HT1080 (cell line): ENCODE results near the gene CASP3.

DNA sequence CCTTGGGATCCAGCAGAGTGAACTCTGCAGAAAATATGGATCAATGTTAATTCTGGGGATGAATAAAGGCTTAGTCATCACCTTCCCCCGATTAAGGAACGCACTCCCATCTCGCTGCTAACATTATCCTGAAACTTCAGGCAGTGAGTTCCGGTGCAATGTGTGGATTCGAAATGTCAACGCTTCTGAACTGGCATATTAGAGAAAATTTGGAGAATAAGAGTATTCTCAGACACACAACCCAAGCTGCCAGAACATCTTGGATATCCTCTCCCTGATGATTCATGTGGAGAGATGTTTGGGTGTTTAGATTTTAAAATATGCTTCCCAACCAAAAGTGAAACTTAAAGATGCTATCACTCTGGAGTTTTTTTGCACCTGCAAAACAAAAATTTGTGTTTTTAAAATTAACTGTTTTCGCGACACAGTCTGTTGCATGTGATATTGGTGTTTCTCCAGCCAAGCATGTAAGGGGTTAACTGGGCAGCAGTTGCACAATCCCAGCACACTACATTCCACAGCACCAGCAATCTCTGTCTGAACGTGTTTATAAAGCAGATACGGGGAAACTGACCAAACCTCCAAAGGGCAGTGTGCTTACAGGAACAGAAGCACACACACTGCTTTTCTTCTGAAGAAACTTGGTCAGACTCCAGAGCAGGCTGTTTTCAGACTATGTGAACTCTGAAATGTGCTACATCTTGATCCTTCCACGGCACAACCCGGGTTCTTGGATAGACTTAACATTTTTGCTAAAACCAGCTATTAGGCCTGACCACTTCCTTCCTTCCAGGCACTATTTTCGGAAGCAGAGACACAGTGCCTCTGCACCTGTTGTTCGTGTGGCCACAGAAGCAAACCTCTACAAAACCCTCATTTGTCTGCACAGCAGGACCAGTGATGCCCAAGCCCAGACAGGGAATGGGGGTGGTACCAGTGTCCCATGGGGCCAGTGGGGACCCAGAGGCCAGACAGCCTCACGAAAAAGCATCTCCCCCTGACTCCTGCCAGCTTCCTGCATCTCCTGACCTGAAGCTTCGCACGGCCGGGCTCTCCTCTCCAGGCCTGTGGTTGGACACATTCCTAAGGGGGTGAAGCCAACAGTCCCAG, 90.3 kb downstream of the IRF2 start:
RAMPAGE:
- cytosol, long total RNA = no peak
- long total RNA = no peak
- nucleus, long total RNA = no peak

DNA sequence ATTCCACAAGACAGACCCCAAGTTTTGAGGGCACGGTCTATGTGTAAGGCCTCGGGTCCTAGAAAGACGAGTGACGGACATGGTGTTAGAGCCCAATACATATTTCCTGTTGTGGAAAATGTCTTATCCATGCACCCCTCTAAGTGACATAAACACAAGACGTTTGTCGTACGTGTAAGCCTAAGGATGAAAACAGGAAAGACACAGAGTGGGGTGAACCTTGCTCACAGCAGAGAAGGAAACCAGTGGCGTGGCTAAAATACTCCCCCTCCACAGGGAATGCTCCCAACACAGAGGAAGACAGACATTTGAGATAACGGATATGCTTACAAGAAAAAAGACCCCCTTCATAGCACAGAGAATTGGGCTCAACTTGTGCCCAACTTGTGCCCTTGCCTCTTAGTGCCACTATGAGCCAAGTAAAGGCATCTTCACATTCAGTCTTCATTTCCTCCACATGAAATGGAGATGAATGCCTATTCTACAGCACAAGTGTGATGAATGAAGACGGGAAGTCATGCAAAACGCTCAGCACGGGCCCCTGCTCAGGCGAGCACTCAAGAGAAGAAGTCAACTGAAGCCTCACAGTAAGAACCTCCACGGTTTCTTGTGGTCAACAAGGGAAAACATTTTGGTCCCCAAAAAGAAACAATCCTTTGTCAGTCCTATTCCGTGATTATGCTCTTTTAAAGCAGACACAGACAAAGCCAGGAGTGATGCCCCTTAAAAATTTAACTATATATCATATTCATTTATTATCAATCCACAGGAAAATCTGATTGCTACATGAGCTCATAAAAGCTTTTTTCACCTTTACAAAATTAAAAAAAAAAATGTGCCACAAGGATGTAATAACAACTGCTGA, 87.1 kb downstream of the IRF2 start:
RAMPAGE:
- cytosol, long total RNA = no peak
- long total RNA = no peak
- nucleus, long total RNA = no peak

RAMPAGE:
- cytosol, long total RNA = no peak
- long total RNA = no peak
- nucleus, long total RNA = no peak
These were observed 61.6 kb downstream of the IRF2 start for GRCh38 chr4:184412649-184413236.

RAMPAGE:
- cytosol, long total RNA = no peak
- long total RNA = no peak
- nucleus, long total RNA = no peak
These were observed 55.9 kb downstream of the IRF2 start for GRCh38 chr4:184418338-184418875.

DNA sequence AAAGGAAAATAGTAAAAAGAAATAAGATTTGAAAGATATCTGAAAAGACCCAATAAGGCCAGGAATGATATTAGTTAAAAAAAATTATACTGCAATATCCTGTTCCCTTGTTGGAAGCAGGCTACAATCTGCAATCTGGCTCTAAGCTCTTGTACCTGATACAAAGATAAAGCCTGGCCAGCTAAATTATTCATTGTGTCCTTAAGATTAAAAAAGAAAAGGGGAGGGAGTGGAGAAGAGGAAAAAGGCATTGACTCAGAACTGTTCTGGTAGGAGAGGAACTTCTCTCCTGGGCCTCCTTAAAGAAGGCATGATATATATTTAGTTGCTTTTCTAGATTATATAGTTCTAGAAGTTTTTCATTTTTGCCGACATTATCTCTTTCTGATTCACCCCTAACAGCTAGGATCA, 46.7 kb downstream of the IRF2 start:
RAMPAGE:
- cytosol, long total RNA = no peak
- long total RNA = no peak
- nucleus, long total RNA = no peak

DNA sequence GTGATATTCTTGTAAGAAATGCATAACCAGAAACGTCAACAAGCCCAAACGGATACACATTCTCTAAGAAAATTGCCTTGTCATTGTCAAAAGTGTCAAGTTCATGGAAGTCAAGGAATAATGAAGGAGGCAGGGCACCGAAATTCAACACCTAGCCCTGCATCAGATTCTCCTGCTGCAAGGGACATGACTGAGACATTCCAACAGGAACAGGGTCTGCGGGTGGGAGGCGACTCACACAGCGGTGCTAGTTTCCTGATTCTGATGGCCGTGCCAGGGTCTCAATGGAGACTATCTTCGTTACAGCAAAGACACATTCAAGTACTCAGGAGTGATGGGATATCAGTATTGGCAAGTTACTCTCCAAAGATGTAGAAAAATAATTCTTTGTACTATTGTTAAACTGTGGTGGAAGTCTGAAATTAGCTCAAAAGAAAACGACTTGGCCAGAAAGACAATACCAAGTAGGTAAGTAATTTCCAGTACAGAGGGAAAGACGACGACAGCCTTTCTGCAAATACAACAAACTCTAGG, 26.6 kb downstream of the IRF2 start:
RAMPAGE:
- cytosol, long total RNA = no peak
- long total RNA = no peak
- nucleus, long total RNA = no peak

DNA sequence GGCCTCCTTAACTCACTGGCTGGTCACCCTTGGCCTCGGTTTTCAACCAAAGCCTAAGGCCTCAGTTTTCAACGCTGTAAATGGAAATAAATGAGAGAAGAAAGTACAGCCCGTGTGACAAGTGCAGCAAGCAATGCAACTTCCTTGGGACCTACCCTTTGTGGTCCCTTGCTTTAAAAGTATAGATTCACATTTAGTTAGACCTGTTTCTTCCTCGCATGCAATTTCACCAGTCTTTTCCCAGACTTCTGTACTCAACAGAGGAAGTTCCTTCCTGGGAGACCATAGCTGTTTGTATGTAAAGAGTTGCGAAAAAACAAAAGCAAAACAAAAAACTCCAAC, 1.1 kb upstream of the IRF2 start:
RAMPAGE:
- cytosol, long total RNA = no peak
- long total RNA = no peak
- nucleus, long total RNA = no peak

GRCh38 chr4:184646353-184646752, 2.9 kb downstream of the CASP3 start:
RAMPAGE:
- cytosol, long total RNA = no peak
- long total RNA = no peak
- nucleus, long total RNA = no peak

DNA sequence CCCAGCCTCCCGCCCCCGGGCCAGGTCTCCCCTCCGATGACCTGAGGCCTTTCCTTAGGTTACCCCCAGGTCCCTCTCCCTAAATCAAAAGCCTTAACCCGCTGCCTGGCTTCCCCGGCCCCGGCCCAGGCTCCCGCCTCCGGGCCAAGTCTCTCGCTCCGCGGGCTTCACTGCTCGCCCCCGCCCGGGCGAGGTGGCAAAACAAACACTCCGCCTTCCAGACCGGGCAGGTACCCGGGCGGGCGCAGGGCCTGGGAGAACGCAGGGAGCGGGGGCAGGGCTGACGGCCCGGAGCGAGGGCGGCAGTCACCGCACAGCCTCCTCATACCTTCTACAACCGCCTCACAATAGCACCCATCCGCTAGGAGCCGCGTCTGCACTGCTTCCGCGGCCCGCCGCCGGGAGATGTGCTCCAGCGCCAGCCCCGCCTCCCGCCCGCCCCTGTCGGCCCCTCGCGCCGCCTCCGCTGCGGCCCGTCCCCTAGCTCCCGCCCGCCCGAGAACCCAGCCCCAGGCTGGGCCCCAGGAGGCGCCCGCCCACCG, at the start of gene CASP3:
Gene CASP3 (minus strand): TSS at position 381 of the 542 bp plus-strand sequence.
RAMPAGE:
- cytosol, long total RNA = start-site peak on the minus strand centred at position 380 of the sequence, 8 bp wide, 331 and 295 reads in 2 replicates
- long total RNA = no peak
- nucleus, long total RNA = no peak

RAMPAGE:
- cytosol, long total RNA = no peak
- long total RNA = no peak
- nucleus, long total RNA = no peak
These were observed 18.7 kb upstream of the CENPU start for GRCh38 chr4:184752610-184752959.

RAMPAGE:
- cytosol, long total RNA = no peak
- long total RNA = no peak
- nucleus, long total RNA = no peak
These were observed 40.8 kb downstream of the ACSL1 start for GRCh38 chr4:184785035-184785337.

RAMPAGE:
- cytosol, long total RNA = no peak
- long total RNA = no peak
- nucleus, long total RNA = no peak
These were observed 558 bp downstream of the ACSL1 start for GRCh38 chr4:184824958-184825862.

GRCh38 chr4:184898755-184899181, 73.0 kb upstream of the ACSL1 start:
RAMPAGE:
- cytosol, long total RNA = no peak
- long total RNA = no peak
- nucleus, long total RNA = no peak

DNA sequence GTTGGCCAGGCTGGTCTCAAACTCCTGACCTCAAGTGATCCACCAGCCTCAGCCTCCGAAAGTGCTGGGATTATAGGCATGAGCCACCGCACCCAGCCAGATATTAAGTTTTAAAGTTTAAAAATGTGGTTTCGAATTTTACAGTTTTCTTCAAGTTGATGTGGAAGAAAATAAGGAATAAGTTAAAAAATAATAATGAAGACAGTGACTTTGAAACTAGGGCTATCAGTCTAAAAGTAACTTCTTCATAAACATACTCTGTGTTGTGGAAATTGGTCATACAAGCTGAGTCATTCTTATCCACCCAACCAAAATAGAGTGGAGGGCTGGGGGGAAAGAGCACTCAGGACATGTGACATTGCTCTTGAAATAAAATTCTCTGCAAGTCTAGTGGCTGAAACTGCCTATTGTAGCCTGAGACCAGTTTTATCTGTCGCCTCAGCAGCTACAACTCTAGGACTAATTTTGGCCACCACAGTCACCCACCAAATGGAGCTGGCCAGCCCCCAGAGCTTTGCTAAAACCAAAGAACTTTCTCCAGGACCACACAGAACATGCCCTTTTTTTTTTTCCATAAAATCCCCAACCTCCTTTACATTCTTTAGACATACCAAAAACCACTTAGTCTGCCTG, 23.2 kb upstream of the SLC25A4 start:
RAMPAGE:
- cytosol, long total RNA = no peak
- long total RNA = no peak
- nucleus, long total RNA = no peak

DNA sequence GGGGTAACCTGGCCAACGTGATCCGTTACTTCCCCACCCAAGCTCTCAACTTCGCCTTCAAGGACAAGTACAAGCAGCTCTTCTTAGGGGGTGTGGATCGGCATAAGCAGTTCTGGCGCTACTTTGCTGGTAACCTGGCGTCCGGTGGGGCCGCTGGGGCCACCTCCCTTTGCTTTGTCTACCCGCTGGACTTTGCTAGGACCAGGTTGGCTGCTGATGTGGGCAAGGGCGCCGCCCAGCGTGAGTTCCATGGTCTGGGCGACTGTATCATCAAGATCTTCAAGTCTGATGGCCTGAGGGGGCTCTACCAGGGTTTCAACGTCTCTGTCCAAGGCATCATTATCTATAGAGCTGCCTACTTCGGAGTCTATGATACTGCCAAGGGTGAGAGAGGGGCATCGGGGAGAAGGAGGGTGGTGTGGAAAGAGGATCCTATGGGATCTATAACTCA, 1.8 kb downstream of the SLC25A4 start:
RAMPAGE:
- cytosol, long total RNA = no peak
- long total RNA = no peak
- nucleus, long total RNA = no peak

RAMPAGE:
- cytosol, long total RNA = no peak
- long total RNA = no peak
- nucleus, long total RNA = no peak
These were observed 903 bp downstream of the SNX25 start for GRCh38 chr4:185209971-185211030.

DNA sequence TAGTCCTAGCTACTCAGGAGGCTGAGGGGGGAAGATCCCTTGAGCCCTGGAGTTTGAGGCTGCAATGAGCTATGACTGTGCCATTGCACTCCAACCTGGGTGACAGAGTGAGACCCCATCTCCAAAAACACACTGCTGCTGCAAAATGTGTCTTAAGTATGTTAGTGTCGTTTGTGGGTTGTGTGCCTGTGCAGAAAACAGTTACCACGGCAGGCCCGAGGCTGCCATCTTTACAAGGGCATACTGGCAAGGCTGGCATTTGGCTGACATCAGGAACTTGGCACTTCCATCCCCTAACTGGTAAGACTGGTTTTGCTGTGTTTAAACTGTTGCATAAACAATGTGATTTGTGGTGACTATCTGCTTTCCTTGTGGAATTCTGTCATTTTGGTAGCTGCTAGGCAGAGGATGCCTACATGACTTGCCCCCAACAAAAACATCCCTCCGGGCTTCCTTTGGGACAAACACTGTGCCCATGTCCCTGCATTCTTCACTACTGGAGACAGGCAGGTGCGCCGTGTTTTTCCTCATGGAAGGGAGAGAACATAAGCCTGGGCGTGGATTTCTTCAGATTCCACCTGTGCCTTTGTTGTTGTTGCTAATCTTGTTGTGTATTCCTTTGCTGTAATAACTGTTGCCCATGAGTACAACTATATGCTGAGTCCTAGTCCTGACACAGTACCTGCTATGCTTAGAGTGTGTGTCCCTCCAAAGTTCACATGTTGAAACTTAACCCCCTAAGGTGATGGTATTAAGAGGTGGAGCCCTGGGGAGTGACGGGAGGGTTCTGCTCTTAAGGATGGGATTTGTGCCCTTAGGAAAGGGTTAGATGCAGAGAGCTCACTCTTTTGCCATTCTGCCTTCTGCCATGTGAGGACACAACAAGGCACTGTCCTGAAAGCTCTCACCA, 12.1 kb downstream of the LRP2BP start:
RAMPAGE:
- cytosol, long total RNA = no peak
- long total RNA = no peak
- nucleus, long total RNA = no peak

GRCh38 chr4:185479743-185480169, 8.2 kb upstream of the CCDC110 start:
RAMPAGE:
- cytosol, long total RNA = no peak
- long total RNA = no peak
- nucleus, long total RNA = no peak

DNA sequence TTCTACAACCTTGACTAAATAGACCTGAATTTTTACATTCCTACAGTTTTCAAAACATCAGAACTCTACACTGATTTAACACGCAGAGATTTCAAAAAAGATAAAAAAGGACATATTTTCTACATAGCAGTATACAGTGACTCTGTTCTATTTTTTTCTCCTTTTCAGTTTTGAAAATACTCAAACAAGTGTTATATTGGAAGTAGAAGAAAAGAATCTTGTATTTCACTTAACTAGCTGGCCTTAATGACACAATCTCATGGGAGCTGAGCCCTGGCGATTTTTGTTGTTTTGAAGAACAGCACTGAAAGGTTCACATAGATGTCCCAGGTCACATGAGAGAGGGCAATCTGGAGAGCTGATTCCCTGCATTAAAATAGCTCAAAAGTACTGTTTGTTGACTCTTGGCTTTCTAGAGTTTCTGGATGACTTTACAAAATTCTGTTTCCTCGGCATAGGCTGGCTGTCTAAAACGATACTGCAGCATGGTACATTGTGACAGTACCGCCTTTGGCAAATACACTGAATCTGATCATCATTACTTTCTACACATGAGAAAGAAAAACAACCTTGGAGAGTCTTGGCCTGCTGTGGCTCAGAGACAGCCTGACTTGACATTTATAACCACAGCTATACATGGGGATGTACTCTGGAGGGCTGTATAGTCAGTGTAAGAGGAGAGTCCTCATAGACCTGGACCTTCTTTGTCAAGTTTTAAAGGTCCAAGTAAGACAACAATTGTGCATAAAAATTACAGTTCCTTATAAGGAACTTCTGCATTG, 119.7 kb upstream of the PDLIM3 start:
RAMPAGE:
- cytosol, long total RNA = no peak
- long total RNA = no peak
- nucleus, long total RNA = no peak

DNA sequence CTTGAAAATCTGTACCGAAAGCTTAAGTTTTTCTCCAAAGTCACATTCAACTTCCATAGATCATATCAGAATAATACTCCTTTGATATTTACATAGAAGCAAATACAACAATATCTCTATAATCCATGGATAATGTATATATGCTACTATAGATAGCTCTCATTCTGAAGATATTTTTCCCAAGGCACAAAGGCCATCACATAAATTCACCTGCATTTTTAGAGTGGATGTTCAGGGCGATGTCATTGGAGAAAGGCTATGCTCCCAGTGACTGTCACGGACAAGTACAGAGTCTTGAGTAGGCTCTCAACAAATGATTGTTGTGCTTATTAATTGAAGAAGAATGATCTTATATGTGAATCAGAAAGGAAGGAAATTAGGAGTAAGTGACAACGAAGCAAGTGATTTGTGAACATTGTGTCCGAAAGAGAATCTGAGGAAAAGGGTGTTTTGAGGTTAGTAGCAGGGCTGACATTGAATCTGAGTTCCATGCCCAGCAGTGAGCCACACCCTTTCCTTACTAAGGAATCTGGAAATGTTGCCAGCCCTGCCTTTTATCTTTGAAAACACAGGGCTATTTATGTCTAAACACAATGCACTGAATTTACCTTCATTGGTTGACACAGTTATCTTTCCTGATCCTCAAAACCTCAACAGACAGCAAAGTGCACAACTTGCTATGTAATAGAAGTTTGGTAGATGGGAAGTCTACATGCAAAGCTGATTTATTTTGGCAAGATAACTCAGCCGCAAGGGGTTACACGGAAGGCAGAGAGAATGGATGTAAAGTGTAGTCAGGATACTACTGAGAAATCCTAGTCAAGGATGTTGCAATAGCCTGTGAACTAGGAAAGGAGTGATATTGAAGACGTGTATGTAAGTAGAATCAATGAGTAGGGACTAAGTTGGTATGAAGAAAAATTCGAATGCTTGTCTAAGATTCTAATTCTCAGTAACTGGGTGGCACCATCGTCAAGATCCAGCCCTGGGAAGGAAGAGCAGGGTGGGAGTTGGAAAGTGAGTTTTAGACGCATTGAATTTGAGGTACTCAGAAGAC, 50.4 kb downstream of the SORBS2 start:
RAMPAGE:
- cytosol, long total RNA = no peak
- long total RNA = no peak
- nucleus, long total RNA = no peak